Fibroblast of villous mesenchyme (primary cell): ENCODE measurements around the gene CHGA.

DNA sequence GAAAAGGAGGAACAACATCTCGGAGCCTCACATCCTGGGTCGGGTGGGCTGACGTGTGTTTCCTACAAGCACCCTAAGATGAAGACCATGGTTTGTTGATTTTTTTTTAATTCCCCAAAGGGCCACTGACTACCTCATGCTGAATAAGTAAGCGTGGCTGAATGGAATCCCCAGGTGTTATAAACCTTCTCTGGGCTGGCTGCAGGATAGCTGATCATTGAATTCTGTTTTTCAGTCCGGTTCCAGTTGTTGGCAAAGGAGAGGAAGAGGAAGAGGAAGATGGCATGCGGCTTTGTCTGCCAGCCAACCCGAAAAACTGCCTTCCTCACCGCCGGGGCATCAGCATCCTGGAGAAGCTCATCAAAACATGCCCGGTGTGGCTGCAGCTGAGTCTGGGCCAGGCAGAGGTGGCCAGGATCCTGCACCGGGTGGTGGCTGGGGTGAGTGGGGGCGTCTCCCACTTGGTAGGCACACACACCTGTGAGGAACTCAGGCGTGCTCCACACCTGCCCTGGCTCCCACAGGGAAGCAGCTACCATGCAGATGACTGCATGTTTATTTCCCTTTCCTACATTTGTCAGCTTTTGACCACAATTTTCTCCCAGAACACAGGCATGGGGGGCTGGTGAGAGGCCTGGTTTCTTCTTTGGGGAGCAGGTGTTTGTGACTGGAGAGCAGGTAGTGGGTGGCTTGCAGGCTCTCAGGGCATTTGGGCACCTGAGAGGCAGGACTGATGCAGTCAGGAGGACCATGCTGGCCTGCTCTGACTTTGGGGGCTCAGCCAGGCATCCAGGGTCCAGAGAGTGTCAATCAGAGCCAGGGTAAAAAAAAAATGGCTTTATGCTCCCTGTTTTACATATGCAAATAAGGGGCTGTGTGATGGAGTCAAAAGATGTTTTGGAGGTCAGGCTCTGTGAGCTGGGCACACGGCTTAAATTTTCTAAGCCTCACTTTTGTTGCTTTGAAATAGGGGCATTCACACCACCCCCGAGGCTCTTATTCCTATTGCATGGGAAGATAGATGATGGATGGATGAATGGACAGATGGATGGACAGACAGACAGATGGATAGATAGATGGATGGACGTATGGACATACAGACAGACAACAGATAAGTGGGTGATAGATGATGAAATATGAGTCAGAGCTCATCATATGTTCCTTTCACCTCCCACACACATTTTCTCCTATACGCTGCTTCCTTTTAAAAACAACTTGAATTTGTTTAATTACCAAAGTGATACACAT lies 42.4 kb downstream of the RIN3 start:
- CAGE, long polyA plus RNA: no peak

GRCh38 chr14:92671121-92671931 lies 77.1 kb downstream of the LGMN start:
- CAGE, long polyA plus RNA: no peak

DNA sequence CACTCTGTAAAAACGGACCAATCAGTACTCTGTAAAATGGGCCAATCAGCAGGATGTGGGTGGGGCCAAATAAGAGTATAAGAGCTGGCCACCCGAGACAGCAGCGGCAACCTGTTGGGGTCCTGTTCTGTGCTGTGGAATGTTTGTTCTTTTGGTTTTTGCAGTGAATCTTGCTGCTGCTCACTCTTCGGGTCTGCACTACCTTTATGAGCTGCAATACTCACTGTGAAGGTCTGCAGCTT lies 1.8 kb upstream of the LGMN start:
- CAGE, long polyA plus RNA: no peak

GRCh38 chr14:92797313-92797793 lies 3.2 kb downstream of the GOLGA5 start:
- CAGE, long polyA plus RNA: no peak

DNA sequence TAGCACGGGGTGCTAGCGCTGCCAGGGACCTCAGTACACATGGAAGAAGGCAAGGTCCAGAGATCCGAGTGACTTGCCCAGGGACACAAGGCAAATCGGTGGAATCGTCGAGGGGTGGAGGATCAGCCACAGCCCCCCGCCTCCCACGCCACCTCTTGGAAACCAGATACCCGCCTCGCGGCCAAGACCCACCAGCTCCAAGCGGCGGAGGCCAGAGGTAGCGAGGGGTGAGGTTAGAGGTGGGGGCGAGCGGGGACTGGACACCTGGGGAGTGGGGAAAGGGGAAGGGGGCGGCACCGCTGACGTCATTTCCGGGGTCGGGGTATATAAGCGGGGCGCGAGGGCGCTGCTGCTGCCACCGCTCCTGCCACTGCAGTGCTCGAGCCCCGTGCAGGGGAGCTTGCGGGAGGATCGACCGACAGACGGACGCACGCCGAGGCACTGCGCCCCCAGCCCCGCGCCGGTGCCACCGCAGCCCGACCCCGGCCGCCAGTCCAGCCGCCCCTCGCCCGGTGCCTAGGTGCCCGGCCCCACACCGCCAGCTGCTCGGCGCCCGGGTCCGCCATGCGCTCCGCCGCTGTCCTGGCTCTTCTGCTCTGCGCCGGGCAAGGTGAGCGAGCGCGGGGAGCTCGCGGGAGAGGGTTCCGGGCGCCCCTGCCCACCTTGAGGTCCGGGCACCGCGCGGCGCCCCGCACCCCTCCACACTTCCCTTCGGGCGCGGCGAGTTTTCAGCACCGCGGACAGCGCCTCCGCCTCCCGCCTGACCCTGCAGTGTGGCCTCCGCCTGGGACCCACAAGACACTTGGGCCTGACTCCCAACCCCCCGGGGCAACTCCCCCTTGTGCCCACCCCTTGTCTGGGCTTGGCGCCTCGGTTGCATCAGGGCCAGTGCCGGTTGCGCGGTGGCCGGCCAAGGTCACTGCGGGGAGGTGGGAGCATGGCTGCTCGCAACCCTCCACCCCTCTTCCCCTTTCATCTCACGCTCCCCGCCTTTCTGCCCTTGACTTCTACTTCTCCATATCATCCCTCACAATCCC lies at the start of gene CHGA:
Gene CHGA (plus strand): TSS at position 355 of the 1,037 bp plus-strand sequence.
- CAGE, long polyA plus RNA: no peak

DNA sequence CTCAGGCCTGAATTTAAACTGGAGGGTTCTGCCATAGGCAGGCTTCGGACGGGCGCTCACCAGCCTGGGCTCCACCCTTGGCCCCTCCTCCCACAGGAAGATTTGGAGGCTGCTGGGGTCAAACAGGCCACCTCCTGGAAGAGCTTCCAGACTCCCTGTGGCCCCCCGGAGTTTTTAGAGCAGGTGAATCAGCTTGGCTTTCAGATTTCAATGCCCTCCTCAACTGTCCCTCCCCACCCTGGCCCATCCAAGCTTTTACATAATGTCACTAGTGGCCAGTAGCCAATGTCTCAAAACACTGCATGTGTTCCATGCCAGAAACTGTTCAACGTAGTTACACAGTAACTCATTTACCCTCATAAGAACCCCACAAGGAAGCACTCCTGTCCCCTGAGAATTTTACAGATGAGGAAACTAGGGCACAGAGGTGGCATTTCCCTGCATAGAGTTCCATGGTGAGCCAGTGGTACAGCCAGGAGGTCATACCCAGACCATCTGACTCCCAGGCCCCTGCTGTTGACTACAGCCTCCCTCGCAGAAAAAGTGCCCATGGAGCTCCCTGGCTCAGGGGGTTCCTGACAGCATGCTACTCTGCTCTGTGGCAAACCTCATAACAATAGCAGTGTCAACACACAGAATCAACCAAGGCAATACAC lies 41.8 kb downstream of the CHGA start:
- CAGE, long polyA plus RNA: no peak

GRCh38 chr14:92990363-92990875 lies 67.5 kb downstream of the CHGA start:
- CAGE, long polyA plus RNA: no peak

- CAGE, long polyA plus RNA: no peak
Observed at GRCh38 chr14:92993065-92994073, 70.4 kb downstream of the CHGA start.

GRCh38 chr14:93008282-93008773 lies 85.4 kb downstream of the CHGA start:
- CAGE, long polyA plus RNA: no peak

DNA sequence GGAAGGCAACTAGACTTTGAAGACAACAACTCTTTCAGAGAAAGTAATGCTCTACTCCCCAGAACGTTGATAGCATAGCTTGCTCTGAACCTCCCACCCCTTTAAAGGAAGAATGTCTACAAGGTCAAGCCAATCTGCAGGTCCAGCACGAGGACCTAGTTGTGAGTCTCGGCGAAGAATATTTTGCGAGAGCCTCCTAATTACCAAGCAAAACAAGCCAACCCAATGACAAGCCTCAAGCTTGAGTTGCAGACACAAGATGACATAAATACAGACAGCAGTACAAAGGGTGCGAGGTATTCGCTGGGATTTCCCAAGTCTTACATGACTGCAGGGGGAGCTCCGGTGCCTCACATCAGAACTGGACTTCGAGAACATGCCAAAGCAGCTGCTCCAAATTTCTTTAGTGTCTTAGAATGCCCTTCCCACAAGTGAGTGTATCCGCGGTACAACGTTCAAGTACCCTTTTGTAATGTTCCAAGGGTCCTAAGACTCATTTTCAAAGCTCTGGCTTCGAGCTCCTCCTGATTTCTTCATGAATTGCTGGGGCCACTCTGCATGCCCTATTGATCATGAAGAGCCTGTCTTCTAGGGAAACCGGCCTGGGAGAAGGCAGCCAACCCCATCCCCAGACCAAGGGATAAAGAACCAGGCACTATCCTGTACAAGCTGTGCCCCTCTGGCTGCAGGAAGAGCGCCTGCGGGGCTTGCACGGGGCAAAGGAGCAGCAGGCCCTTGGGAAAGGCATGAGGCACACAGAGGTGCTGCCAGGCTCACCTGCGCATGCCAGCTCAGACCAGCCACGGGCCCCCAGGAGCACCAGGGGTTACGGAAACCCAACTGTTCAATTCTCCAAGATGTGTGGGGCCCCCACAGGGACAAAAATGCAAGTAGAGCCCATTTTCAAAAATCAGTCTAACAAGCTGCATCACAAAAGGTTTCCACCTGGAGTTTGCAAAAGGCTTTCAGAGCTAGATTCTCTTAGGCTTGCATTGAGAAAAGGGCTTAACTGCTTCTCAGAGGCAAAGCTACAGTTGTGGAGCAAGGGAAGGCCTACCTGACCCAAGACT lies 2.2 kb downstream of the ITPK1 start:
- CAGE, long polyA plus RNA: no peak

GRCh38 chr14:93431341-93431632 lies 548 bp downstream of the UNC79 start:
- CAGE, long polyA plus RNA: no peak

- CAGE, long polyA plus RNA: no peak
Observed at GRCh38 chr14:93688250-93689104, 99.8 kb downstream of the PRIMA1 start.

DNA sequence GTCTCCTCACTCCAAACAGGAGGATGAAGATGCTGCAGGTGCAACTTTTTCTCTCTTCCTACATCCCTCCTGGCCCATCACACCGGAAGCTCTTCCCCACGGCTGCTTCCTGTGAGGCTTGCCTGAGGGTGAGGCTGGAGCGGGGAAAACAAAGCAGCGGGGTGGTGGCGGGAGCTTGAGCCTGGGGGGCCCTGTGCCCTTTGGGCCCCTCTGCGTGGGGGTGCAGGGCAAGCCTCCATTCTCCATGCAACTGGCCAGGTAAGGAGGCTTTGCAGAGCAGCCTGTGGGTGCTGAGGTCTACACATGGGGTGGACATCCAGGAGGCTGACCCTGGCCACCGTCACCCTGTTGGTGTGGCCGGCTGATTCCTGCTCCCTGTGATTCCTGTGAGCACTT lies 70.7 kb downstream of the PRIMA1 start:
- CAGE, long polyA plus RNA: no peak

GRCh38 chr14:93753352-93753668 lies 35.0 kb downstream of the PRIMA1 start:
- CAGE, long polyA plus RNA: no peak

GRCh38 chr14:93787419-93787993 lies 779 bp downstream of the PRIMA1 start:
- CAGE, long polyA plus RNA: no peak

GRCh38 chr14:93939294-93940056 lies 12.3 kb downstream of the FAM181A start:
- CAGE, long polyA plus RNA: no peak

- CAGE, long polyA plus RNA: no peak
Observed at GRCh38 chr14:93965336-93965653, 11.1 kb downstream of the ASB2 start.

DNA sequence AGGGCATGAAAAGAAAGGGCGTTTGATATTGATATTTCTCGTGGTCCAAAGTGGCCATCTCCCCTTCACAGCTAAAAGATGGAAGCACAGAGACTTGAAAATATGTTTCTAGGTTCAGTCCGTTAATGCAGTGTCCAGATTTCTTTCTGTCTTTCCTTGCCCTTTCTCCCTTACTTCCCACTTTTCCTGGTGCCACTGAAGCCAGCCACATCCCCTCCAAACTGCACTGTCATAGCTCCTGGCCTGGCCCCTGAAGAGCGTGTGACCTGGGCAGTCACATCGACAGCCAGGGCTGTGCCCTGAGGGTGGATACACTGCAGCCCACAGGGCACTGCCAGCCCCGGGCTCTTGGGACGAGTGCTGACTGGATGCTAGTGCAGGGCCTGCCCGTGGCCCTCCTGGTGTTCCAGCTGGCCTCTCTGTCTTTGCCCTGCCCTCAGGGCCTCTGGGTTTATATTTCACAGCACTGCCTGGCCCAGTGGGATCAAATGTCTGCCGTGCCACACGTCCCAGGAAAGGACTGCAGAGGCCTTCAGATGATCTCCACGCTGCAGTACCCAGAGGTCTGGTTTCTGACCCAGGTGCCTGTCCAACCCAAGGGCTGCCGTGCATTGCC lies 10.2 kb upstream of the CCDC197 start:
- CAGE, long polyA plus RNA: no peak

DNA sequence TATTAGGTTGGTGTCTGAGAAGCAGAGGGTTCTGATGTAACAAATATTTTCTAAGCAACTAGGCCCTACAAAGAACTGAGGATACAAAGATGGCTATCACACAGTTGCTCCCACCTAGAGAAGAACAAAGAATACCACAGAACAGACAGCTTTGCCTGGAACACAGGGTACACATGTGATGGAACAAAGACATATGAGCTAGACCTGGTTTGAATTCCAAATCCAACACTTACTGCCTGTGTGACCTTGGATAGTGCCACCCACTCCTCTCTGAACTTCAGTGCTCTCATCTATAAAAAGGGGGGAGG lies 1.3 kb downstream of the DDX24 start:
- CAGE, long polyA plus RNA: no peak

DNA sequence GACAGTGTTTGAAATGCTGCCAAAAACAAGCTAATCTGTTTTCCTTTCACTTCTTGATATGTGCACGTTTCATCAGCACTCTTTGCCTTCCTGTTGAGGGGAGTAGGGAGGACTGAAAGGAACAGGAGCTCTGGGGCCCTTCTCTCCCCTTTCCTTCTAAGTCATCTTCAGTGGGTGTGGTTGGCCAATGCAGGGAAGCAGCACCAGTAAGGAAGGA lies 12.1 kb upstream of the PPP4R4 start:
- CAGE, long polyA plus RNA: no peak